HTR-8/SVneo (cell line): ENCODE measurements around a stretch of chr3.

DNA sequence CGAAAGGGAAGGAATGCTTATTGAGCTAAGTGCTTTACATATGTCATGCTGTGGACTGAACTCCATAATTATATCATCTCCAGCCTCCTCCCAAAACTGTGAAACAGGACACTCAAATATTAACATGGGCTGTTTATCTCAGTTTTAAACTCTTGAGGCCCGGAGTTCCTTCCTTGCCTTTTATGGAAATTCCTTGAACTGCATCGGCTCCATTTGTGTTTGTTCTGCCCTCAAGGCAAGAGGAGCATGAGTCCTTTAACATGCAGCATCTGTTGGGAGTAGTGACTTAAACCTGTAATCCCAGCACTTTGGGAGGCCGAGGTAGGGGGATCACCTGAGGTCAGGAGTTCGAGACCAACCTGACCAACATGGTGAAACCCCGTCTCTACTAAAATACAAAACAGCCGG lies 30.8 kb downstream of the MGLL start:
- RRBS = no CpG with 5 or more reads among the region's 7 CpGs

GRCh38 chr3:127888483-127889172 lies 26.4 kb upstream of the KBTBD12 start:
- RRBS = no CpG with 5 or more reads among the region's 10 CpGs

DNA sequence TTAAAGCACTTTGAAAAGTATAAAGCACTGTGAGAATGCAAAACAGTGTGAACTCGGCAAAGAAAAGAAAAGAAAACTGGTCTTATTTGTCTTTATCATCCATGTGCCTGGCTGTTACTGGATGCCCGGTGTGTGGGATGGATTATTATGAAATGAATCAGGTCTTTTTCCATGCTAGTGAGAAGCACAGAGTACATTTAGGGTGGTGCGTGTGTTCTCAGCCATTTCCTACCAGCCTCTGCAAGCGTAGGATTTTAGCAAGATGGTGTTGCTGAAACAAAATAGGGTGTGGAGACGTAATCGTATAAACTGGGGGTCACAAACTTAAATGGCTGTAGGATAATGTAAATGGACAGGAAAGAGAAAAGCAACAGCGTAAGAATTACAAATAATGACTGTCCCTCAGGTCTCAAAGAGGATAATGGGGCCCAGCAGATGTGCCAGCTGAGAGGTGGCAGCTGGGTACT lies 1.1 kb downstream of the KBTBD12 start:
- RRBS = no CpG with 5 or more reads among the region's 7 CpGs

GRCh38 chr3:128035959-128036487 lies 16.2 kb upstream of the SEC61A1 start:
- RRBS = no CpG with 5 or more reads among the region's 3 CpGs

GRCh38 chr3:128152555-128153065 lies 671 bp upstream of the EEFSEC start:
- RRBS = no CpG with 5 or more reads among the region's 26 CpGs

GRCh38 chr3:128424481-128425214 lies 42.0 kb downstream of the DNAJB8 start:
- RRBS = no CpG with 5 or more reads among the region's 17 CpGs

GRCh38 chr3:128486419-128487595 lies 6.2 kb downstream of the GATA2 start:
- RRBS = 2% methylated on average over 17 of the region's 85 CpGs

DNA sequence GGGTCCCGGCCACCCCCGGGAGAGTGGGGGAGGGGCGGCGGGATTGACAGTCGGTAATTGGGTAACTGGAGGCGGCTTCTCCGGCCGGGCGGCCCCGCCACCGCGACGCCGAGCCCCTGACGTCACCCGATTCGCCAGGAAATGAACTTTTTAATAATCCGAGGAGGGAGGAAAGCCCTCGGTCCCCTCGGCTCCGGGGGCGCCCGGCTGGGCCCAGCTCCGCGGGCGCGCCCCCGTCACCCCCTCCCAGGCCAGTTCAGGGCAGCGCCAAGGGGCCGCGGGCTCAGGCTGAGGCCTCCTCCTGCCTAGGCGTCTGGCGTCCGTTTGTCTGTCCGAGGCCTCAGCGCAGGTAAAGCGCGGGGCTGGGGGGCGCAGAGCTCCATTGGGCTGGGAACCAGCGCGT lies 3.9 kb downstream of the GATA2 start:
- RRBS = under 1% methylated on average over 17 of the region's 41 CpGs

DNA sequence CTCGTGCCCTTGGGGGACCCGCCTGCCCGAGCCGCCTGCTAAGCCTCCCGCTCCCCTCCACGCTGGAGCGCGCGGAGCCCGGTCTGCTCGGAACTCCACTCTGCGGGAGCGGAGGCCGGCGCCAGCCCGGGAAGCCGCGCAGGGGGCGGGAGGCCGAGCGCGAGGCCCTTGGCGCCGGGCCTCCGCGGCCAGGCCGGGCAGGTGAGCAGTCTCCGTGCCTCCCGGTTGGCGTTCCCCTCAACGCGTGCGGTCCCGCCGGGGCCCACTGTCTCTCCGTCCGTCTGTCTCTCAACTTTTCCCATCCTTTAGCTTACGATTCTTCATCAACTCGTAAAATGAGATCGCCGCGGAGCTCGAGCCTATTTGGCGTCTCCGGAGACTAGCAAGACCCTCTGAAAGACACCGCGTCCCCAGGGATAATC lies 3.5 kb downstream of the GATA2 start:
- RRBS = 1% methylated on average over 20 of the region's 47 CpGs

DNA sequence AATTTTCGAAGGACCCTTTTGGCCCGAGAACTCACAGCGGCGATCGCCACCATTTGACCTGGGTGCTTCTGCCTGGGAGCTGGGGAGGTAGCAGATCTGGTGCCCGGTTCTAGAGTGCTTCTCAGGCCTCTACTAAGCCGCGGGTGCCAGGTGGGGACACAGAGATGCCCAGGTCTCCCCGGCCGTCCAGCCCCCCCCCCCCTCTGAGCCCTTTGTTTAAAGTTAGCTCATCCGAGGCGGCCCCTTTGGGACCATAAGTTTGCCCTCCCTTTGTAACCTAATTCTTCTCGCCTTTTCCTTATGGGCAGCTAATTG lies 2.0 kb downstream of the GATA2 start:
- RRBS = 54% methylated on average over 3 of the region's 13 CpGs

- RRBS = no CpG with 5 or more reads among the region's 20 CpGs
These were observed 74.9 kb downstream of the RPN1 start for GRCh38 chr3:128575638-128576293.

- RRBS = no CpG with 5 or more reads among the region's 5 CpGs
These were observed 45.4 kb downstream of the RPN1 start for GRCh38 chr3:128605284-128605633.

GRCh38 chr3:128743275-128743884 lies 17.4 kb downstream of the RAB7A start:
- RRBS = no CpG with 5 or more reads among the region's 11 CpGs

DNA sequence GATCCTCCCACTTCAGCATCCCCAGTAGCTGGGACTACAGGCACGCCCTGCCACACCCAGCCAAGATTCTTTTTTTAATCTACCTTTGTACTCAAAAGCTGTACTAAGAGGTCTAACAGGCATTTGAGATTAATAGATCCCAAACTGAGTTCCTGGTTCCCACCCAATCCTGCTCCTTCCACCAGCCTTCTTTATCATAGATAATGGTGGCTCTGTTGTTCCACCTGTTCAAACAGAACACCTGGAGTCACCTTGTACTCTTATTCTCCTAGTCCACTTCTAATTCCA lies 2.6 kb downstream of the ACAD9 start:
- RRBS = no CpG with 5 or more reads among the region's 1 CpG

DNA sequence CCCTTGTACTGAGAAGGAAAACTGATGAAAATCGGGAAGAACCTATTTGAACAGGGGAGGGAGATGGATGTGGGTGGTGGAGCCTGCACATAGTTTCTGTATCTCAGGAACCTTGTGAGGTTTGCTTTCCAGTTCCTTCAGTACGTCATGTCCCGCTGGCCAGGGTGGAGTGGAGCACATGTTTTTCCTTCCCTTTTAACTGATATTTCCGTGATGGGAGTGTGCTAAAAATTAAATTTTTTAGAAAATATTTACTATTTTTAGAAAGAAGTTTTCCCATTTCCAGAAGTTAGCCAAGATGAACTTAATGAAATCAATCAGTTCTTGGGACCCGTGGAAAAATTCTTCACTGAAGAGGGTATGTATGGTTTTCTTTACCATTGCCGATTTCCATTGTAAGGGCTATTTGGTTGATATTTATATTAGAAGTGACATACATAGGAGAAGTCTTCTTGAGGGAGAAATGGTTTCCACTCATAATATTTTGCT lies 5.0 kb downstream of the ACAD9 start:
- RRBS = no CpG with 5 or more reads among the region's 6 CpGs

DNA sequence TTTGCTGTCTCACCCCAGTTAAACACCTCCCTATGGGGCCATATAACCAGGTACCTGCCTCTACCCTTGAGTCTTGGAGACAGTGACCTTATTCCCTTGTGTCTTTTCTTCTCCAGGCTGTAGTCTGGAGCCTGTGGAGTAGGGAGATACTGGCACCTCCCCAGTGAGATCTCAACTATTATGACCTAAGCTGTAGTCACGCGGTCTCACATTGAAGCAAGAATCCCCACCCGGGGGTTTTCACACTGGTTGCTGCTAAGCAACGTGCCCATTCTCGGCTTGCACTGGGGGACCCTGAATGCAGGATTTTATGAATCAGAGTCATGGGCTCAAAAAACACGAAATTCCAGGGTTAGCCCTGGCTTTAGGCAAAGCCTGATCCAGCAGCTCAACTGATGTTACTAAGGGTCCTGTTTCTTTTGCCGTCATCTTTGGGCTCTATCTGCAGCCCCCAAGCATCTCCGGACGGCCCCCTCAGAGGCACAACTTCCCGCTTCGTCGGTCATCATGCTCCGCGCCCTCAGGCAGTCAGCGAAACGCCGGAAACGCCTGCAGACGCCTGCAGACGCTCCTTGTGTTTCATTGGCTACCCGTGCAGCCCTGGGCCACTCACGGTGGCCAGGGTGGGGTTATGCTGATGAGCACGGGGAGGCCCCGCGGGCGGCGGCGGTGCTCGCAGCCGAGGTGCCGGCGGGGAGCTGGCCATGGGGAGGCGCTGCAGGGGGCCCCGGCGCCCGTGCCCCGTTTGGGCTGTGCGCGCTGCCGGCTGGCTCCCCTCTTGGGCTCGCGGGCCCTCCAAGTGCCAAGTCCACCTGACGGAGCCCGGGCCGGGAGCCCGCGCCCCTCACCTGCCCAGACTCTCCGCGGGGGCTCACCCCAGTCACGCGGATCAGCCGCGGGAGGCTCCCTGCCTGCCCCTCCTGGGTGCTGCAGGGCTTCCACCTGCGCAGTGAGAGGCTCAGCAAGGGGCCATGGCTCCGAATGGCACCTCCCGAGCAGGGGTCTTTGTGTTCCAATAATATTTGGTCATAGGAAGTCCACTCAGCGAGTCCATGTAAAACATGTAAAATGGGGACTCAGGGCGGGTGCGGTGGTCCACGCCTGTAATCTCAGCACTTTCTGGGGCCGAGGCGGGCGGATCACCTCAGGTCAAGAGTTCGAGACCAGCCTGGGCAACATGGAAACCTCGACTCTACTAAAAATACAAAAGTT lies 25.9 kb downstream of the EFCC1 start:
- RRBS = 3% methylated on average over 23 of the region's 65 CpGs

- RRBS = no CpG with 5 or more reads among the region's 9 CpGs
These were observed 4.0 kb upstream of the GP9 start for GRCh38 chr3:129056324-129057158.

DNA sequence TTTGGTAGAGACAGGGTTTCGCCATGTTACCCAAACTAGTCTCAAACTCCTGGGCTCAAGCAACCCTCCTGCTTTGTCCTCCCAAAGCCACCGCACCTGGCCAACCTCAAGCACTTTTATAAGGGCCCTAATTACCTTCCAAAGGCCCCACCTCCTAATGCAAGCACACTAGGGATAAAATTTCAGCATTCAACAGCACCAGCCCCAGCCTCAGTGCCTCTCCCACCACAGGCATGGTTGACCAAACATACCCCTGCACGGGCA lies 4.1 kb downstream of the GP9 start:
- RRBS = no CpG with 5 or more reads among the region's 3 CpGs

DNA sequence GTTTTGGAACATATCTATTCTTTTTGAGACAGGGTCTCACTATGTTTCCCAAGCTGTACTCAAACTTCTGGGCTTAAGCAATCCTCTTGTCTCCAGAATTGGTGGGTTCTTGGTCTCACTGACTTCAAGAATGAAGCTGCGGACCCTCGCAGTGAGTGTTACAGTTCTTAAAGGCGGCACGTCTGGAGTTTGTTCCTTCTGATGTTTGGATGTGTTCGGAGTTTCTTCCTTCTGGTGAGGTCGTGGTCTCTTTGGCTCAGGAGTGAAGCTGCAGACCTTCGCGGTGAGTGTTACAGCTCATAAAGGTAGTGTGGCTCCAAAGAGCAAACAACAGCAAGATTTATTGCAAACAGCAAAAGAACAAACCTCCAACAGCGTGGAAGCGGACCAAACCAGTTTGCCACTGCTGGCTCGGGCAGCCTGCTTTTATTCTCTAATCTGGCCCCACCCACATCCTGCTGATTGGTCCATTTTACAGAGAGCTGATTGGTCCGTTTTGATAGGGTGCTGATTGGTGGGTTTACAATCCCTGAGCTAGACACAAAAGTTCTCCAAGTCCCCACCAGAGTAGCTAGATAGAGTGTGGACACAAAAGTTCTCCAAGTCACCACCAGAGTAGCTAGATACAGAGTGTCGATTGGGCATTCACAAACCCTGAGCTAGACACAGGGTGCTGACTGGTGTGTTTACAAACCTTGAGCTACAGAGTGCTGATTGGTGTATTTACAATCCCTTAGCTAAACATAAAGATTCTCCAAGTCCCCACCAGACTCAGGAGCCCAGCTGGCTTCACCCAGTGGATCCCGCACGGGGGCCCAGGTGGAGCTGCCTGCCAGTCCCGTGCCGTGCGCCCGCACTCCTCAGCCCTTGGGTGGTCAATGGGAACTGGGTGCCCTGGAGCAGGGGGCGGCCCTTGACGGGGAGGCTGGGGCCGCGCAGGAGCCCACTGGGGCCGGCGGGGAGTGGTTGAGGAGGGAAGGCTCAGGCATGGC lies 7.2 kb downstream of the GP9 start:
- RRBS = 58% methylated on average over 2 of the region's 25 CpGs

DNA sequence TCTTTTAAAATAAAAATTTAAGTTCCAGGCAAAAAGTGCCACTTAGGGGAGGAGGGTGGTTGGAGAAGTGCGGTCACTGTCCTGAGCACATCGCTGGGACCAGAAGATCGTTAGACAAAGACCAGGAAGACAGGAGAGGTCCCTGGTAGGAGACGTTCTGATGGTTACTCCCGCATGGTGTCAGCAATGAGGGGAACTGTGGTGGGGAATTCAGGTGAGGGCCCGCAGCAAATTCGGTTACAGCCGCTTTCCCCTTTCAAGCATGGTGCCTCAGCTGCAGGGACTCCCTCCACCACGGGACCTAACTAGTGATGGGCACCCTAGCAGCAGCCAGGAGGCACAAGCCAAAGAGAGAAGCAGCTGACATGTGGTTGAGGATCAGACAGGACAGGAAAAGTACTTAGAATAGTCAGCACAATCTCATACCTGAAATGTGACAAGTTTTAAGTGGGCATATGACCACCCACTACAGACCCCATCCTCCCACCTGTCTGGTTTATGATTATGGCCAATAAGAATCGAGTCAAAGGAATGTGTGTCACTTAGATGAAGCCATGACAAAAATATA lies 1.1 kb upstream of the ISY1 start:
- RRBS = no CpG with 5 or more reads among the region's 10 CpGs